Vein endothelial cell (primary cell): ENCODE results near the genes EVA1B and EPHA10.

DNA sequence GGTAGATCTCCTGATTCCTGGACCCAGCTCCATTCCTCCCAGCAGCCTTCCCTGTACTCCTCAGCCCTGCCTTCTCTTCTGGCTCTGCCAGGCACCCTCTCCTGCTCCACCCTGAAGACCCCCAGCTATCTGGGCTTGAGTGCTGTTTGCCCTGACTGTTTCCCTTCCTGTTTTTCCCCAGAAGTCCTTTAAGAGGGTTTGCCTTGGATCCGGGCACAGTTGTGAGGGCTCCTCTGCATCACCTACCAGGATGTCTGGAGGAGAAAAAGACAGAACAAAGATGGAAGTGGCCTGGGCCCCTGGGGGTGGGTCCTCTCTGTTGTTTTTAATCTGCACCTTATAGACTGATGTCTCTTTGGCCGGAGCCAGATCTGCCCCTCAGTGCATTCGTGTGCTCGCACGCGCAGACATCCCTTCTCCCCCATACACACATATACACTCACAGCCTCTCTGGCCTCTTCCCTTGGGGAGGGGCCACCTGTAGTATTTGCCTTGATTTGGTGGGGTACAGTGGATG is 24.2 kb downstream of the MAP7D1 start:
- CAGE, long polyA plus RNA, result no peak

- CAGE, long polyA plus RNA, result no peak
These were observed 15.9 kb downstream of the THRAP3 start for GRCh38 chr1:36239992-36240648.

DNA sequence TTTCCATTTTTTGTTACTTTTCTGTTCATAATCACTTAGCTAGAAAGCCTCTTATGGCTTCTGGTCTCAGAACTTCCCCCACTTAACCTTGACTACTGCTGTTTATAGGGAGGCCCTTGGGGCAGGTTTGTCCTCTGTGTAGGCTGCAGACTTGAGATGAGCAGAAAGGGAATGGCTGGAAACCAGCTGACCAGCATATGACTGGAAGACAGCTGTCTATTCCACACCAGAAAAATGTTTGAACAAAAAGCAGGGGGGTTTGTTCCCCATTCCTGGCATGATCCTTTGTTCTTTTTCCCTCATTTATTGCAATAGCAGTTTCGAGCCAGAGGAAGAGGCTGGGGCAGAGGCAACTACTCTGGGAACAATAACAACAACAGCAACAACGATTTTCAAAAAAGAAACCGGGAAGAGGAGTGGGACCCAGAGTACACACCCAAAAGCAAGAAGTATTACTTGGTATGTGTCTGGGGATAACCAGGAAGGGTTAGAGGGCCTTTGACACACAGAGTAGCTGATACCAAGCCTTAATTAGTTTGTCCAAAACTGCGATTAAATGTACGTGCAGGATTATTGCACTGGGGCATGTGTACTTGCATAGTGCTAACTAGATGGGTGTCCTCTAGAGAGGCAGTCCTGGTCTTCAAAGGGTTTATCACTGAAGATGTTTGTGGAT is 4.8 kb upstream of the SH3D21 start:
- CAGE, long polyA plus RNA, result no peak

GRCh38 chr1:36323461-36323943 is at the start of gene EVA1B:
Gene EVA1B (minus strand): TSS chr1:36323645.
- CAGE, long polyA plus RNA, result no peak

DNA sequence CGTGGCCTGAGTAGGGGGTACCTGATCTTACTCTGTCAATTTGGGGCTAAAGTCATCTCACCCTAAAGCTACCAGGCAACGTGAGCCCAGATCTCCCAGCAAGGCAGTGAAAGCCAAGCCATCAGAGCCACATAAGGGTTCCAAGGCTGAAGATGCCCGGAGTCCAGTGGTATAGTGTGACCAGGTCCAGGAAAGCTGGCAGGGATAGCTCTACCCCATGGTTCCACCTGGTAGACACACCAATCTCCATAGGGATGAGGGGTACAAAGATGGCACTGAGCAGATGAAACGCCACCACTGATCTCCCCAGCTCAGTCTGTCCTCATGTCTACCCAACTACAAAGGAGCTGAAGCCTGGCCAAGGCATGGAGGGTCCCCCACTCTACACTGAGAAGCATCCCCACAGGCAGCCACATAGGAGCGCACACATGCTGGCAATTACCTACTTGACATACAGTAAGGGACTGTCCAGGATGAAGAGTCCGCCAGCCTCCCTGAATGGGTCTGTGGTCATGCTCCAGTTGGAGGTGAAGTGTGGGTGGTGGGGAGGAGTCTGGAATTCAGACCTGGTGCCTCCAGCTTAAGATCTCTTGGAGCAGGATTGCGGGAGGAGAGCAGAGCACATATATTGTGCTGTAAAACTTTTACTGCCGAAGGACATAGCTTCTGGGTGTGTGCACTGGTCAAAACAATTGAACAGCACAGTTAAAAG is 18.2 kb downstream of the STK40 start:
- CAGE, long polyA plus RNA, result no peak

GRCh38 chr1:36368701-36369502 is 16.8 kb downstream of the STK40 start:
- CAGE, long polyA plus RNA, result no peak

DNA sequence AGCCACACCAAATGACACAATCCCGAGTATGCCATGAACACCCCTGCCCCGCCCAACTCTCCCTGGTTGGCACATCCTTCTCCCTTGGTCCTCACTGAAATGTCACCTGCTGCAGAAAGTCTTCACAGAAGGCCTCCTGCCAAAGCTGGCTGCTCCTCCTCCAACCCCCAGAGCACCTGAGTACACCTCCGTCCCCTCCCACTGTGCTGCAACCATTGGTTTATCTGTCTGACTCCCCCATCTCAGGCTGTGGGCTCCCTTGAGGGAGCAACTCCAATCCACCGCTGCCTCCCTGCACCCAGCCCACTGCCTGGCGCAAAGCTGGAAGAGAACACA is 16.3 kb downstream of the STK40 start:
- CAGE, long polyA plus RNA, result no peak

DNA sequence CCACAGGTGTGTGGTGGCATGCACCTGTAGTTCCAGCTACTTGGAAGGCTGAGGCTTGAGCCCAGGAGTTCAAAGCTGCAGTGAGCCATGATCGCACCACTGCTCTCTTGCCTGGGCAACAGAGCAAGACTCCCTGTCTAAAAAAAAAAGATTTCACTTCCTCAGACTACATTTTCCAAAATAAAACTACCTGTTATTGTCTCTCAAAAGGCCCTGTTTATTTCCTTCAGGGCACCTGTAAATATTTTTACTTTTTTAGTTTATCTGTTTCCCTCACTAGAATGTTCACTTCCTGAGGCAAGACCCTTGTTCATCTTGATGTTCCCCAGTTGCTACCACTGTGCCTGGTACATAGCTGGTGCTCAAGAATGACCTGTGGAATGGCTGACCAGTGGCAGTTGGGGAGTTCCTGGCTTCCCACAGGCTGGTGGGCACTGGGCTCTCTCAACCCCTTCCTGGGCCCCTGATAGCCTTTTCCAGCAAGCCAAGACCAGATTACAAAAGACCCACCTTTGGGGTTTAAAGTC is 4.9 kb upstream of the STK40 start:
- CAGE, long polyA plus RNA, result no peak

GRCh38 chr1:37053975-37054364 is 19.7 kb upstream of the GRIK3 start:
- CAGE, long polyA plus RNA, result no peak

DNA sequence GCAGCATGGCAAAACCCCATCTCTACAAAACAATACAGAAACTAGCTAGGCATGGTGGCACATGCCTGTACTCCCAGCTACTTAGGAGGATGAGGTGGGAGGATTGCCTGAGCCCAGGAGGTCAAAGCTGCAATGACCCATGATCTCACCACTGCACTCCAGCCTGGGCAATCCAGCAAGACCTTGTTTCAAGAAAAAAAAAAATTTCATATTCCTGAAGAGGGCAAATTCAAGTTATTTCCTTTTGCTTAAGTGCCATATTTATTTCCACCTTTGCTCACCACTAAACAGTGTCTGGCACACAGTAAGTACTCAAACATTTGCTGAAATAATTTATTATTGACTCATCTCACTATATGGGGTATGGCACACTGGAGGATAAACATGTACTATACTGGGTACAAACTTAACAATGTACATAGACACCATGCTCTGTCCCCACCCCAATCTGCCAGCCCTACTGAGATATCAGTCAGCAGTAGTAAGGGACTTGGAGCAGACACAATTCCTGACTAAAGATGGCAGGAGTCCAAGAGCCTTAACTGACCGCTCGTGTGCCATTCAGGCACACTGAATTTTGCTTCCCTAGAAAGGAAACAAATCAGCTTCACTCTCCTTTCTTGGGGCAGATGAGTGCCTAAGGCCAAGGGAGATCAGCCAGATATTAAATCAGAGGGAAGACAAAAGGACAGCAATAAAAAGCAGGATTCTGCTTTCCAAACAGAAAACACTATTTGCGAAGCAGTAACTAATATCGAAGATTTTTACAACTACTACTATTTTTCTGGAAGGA is 15.4 kb downstream of the MEAF6 start:
- CAGE, long polyA plus RNA, result no peak

GRCh38 chr1:37537179-37538112 is 16.6 kb downstream of the SNIP1 start:
- CAGE, long polyA plus RNA, result no peak

DNA sequence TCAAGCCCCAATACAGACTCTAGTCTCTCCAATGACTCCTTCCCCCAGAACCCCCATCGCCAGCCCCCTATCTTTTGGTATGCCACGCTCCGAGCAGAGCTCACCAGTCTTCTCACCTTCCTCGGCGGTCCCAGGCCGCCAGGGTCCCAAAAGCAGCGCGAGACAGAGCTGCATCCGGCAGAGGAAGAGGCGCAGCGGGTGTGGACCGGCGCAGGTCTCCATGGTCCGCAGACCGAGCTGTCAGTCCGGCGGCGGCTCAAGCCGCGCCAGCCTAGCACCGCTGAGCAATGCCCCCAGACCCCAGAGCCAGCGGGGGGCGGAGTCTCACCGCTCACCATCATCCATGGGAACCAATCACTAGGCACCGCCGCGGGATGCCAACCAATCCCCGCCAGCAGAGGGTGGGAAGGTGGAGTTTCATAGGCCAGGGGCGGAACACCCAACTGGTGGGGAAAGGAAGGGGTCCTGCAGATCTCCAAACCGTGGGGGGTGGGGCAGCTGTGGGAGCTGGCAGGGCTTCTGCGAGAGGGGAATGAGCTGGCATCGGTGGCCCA is at the start of gene EPHA10:
Gene EPHA10, minus strand, starts transcription at position 276 of the 554 bp plus-strand sequence.
- CAGE, long polyA plus RNA, result no peak

GRCh38 chr1:37808781-37810030 is 1.2 kb upstream of the YRDC start:
- CAGE, long polyA plus RNA, result no peak

GRCh38 chr1:37817480-37818051 is 9.6 kb upstream of the YRDC start:
- CAGE, long polyA plus RNA, result no peak

DNA sequence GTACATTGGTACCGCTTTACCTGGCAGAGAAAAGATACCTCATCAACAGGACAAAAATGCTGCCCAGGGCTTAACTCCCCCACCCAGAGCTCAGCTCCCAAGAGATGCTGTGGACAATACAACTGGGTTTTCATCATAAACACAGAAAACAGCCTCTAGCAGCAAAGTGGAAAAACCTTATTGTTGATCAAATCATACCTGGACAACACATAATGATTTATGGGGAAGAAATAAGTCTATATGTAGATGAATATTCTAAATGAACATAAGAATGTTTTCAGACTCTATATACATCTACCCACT is 19.3 kb downstream of the MTF1 start:
- CAGE, long polyA plus RNA, result no peak

DNA sequence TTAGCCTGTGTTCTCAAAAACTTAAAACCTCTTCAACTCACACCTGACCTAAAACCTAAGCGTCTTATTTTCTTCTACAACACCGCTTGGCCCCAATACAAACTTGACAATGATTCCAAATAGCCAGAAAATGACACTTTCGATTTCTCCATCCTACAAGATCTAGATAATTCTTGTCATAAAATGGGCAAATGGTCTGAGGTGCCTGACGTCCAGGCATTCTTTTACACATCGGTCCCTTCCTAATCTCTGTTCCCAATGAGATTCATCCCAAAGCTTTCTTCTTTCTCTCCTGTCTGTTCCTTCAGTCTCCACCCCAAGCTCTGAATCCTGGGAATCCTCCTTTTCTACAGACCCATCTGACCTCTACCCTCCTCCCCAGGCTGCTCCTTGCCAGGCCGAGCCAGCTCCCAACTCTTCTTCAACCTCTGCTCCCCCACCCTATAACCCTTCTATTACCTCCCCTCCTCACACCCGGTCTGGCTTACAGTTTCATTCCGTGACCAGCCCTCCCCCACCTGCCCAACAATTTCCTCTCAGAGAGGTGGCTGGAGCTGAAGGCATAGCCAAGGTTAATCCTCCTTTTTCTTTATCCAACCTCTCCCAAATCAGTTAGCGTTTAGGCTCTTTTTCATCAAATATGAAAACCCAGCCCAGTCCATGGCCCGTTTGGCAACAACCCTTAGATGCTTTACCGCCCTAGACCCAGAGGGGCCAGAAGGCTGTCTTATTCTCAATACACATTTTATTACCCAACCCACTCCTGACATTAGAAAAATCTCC is 37.7 kb downstream of the INPP5B start:
- CAGE, long polyA plus RNA, result no peak

DNA sequence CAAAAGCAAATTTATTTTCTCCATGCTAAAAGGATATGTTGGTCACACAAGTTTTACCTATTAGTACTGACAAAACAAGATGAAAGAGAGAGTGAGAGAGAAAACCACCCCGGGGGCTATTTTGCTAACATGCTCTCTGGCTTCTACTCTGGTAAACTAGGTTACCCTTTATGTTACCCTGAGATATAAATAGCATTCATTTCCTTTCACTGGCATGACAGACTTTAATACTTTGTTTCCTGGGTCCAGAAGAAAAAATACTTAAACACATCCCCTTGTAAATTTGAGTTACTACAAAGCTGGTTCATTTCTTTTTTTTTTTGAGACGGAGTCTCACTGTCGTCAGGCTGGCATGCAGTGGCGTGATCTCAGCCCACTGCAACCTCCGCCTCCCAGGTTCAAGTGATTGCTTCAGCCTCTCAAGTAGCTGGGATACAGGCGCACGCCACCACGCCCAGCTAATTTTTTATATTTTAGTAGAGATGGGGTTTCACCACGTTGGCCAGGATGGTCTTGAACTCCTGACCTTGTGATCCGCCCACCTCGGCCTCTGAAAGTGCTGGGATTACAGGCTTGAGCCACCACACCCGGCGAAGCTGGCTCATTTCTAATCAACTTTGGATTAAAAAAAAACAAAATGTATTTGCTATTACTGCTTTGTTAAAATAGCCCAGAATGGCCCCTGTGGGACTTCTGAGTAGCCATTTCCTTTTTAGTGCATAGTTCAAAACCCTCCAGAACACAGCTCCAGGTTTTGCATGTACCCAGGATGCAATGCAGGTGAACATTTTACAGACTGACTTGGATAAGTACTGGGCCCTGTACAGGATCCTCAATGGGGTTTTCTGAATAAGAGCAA is 20.6 kb downstream of the INPP5B start:
- CAGE, long polyA plus RNA, result no peak

DNA sequence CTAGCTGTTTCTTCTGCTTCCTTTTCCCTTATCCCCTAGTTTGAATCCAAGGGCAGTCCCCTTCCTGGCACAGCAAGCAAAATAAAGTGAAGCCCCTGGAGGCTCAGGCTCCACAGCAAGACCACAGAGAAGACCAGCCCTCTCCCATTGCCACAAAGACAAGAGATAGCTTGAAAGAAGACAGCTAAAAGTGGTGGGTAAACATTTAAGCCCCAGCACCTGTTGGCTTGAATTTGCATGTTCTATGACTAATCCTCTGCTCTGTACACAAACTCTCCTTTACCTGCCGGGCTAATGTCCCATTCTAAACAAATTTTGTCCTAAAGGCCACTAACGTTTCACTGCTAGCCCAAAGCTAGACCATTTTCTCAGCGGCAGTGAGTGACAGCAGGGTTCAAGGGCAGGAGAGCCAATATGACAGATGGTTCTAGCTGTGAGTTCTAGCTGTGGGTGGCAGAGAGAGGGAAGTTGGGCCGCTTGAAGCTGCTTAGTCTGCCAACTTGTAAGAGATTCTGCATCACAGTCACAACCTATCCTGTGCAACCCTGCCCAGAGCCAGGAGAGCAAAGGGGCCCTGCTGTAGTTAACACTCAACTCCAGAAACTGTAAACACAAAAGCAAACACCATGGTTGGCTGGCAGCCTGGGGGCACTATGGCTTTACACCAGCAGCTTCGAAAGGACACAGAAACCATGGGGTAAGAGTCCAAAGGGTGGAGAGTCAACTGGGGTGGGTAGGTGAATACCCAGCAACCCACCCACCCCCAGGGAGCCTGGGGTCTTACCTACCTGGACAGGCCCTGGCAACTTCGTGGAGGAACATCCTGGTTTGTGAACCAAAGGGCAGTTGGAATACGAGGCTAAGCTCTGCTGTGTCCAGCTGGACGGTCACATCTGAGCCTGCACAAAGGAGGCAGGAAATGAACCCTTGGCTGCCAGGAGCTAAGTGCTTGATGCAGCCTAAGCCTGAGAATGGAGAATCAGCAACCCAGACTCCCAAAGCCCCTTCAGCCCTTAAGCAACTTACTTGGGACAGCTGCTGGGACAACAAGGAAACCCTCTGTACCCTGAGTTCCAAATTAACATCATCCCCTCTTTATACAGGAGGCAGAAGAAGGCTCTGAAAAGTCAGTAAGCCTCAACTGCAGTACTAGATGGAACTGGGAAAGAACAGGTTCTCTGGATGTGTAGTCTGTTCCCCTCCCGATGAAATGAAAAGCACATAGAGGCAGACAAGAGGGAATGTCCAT is 6.5 kb downstream of the INPP5B start:
- CAGE, long polyA plus RNA, result no peak

- CAGE, long polyA plus RNA, result no peak
These were observed 5.8 kb downstream of the FHL3 start for GRCh38 chr1:37999135-38000252.

- CAGE, long polyA plus RNA, result no peak
These were observed 12.4 kb downstream of the RHBDL2 start for GRCh38 chr1:38929090-38929755.